LHCN-M2 (cell line): ENCODE data around the gene LYG2.

DNA sequence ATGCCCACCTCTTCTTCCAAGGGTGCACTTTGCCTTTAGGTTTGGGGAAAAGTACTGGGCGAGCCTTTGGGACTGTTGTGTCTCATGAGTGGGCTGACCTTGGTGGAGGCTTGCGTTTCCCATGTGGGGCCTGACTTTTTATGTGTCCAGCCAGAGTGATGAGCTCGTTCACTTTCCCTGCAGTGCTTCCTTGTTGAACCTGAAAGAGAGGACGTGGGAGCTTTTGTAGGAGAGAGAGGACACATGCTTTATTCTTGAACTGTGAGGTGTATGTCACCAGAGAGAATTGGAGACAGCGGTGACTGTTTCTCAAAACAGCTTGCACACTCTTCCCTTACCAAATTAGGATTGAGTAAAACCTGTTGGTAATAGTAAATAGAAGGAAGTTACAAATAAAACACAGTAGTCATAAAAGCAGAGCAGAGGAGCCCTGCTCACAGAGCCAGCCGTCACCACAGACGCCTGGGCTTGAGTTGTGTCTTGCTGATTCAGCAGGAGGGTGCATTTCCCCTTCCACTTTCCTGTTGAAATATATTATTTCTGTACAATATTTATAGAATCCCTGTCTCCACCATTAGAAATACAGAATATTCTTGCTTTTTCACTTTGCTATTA, 60.7 kb downstream of the INPP4A start:
- RAMPAGE, long total RNA = no peak

- RAMPAGE, long total RNA = no peak
Measured at GRCh38 chr2:98564637-98565175, 43.6 kb downstream of the COA5 start.

DNA sequence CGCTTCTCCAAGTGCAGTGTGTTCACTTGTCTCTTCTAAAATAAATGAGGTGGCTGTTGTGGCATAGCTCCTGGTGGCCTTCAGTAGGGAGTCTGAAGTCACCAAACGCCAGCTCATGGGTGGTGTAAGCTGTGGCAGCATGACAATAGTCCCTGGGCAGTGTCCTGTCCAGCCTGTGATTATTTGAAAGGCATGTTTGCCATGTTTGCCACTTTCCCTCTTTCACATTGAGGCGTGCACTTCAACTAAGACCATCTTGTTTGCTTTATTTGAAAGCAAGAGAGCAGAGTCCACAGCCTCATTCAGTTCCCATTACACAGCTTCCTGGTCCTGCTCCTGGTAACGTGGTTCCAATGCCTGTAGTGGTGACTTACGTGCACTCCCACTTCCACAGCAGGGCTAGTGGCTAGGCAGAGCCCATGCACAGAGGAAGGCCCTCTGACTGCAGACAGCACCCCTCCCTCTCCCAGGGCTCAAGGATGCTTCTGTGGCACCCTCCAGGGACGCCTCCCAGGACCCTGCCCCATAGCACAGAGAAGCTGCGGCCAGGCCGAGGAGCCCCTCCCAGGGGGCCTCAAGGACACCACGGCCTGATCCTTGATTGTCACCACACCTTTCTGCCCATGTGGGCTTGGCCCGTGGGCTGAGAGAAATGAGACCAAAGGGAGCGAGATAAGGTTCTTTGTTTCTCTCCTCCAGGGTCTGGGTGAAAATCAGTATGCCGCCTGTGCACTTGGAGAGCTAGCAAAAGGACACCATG, 24.2 kb downstream of the COA5 start:
- RAMPAGE, long total RNA = no peak

DNA sequence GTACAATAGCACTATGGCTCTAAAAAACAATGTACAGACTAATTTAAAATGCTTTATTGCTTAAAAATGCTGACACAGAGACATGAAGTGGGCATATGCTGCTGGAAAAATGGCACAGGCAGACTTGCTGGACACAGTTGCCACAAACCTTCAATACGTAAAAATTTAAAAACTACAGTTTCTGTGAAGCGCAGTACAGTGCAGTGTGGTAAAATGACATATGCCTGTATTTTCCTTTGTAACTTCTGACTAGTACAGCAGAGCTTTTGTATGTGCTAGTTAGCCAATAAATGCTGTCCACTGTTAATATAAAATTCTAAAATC, 4.4 kb downstream of the UNC50 start:
- RAMPAGE, long total RNA = no peak

DNA sequence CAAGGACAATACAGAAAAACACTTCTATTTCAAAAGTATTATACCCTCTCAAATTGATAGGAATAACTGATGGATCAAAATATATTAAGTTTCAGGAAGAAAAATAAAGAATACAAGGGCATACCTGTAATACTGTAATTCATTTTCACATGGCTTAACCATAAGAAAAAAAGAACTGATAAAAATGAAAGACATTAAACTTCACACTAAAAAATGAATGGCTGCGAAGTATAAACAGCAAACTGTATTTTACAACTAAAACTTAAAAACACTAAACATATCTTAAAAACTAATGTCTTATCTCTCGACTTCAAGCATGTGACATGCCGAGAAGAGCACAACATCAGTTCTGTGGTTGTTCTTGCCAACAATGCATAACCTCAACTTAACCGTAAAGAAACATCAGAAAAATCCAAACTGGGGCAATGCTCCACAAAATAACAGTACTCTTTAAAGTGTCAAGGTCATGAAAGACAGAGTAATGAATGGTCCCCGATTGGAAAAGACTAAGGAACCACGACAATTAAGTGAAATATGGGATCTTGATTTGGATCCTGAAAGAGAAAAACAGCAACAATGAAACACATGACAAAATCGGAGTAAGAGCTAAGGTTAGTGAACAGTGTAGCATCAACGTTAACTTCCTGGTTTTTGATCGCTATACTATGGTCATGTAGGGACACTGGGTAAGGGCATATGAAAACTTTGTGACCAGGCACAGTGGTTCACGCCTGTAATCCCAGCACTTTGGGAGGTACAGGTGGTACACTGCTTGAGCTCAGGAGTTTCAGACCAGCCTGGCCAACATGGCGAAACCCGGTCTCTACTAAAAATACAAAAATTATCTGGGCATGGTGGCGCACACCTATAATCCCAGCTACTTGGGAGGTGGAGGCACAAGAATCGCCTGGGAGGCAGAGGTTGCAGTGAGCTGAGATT, 55.1 kb downstream of the UNC50 start:
- RAMPAGE, long total RNA = no peak

- RAMPAGE, long total RNA = no peak
Measured at GRCh38 chr2:98698461-98699401, 32.2 kb downstream of the MGAT4A start.

DNA sequence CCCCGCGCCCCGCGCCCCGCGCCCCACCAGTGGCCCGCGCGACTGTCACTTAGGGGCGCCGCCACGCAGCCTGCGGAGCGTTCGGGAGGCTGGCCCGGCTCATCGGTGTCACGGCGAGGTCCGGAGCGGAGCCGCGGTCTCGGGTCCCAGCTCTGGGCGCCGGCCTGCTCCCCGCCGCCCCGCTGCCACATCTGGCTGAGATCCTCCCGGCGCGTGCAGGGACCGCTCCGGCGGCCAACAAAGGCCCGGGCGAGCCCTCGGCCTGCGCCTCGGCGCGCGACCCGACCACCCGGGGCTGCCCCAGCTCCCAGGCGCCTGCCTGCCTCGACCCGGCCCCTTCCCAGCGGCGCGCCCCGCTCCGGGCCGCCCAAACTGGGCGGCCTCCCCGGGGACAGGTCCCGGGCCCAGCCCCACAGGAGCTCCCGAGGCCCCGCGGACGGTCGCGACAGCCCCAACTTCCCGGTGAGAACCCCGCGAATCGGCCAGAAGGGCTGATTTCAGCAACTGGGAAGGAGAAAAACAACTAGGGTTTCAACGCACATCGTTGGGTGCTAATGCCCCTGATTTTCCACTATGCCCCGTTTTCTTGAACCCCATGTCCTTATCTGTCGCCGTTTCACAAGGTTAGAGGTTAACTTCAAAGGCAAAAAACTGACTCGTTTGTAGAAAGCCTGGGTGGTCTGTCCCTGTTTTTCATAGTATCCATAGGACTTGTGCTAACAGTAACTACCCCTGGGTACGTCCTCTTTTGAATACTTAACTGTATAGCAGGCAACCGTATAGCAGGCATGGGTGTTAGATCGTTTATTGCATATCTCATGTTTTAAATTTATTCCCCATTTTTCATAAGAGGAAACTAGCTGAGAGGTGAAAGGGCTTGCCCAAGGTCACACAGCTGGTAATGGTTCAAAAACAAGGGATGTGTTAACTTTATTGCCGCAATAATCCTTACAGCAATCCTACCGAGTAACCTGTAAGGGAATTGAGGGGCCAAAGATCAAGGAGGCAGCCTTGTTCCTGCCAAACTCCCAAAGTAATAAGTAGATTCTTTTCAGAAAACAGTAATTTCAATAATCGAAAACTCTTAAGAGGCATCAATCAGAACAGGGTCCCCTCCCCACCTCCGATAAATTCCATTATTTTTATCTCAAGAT, 679 bp upstream of the MGAT4A start:
- RAMPAGE, long total RNA = no peak

DNA sequence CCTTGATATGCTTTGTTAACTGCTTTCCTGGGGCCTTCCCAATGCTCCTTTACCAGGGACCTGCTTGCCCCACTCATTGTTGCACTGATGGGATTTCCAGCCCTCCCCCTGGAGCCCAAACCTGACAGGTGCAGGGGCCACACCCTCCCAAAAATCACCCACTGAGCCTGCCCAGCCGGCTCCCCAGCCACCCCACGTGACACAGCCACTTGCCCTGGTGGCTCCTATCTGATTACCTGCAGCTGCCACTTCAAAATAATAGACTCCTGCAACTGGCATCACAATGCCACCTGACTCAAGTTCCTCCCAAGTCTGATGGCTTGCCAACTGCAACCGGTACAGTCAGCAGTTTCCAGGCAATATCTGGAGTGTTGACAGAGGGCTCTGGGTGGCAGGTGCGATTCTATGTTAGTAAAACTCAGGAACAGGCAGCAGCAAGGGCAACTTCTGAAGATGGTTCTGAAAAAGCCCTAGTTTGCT, 66.2 kb downstream of the CRACDL start:
- RAMPAGE, long total RNA = no peak

DNA sequence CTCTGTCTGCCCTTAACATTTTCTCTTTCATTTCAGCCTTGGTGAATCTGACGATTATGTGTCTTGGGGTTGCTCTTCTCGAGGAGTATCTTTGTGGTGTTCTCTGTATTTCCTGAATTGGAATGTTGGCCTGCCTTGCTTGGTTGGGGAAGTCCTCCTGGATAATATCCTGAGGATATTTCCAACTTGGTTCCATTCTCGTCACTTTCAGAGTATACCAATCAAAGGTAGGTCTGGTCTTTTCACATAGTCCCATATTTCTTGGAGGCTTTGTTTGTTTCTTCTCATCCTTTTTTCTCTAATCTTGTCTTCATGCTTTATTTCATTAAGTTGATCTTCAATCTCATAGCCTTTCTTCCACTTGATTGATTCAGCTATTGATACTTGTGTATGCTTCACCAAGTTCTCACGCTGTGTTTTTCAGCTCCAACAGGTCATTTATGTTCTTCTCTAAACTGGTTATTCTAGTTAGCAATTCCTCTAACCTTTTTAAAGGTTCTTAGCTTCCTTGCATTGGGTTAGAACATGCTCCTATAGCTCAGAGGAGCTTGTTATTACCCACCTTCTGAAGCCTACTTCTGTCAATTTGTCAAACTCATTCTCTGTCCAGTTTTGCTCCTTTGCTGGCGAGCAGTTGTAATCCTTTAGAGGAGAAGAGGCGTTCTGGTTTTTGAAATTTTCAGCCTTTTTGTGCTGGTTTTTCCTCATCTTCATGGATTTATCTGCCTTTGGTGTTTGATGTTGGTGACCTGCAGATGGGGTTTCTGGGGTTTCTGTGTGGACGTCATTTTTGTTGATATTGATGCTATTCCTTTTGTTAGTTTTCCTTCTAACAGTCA, 7.3 kb upstream of the C2orf15 start:
- RAMPAGE, long total RNA = no peak

DNA sequence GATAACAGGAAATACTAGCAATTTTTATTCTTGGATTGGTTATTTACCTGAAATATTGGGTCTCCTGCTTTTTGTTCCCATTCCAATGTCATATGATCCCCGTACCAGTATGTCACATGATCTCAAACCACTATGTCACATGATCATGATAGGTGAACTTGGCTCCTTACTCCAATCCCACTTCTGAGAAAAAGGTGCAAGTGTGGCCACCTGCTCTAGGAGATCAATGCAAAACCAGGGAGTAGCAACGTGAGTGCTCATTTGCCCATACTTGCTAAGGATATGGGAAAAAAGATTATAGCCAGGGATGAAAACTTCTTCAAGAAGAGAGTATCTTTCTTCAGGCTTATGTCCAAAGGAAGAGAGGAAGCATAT, at the start of gene LYG2:
LYG2 (minus strand) TSS at position 111 of the 375 bp plus-strand sequence.
- RAMPAGE, long total RNA = no peak

DNA sequence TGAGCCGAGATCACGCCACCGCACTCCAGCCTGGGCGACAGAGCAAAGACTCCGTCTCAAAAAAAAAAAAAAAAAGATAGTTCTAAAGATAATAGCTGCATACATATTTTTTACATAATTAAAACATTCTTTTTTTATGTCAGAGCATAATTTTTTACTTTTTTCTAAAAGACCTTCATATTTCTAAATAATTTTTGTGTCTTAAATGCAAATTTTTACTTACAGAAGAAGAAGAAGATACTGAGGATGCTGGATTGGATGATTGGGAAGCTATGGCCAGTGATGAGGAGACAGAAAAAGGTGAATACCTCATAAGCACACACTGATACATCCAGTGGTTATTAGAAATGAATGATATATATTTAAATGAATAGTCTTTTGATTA, 34.2 kb downstream of the EIF5B start:
- RAMPAGE, long total RNA = no peak

GRCh38 chr2:99472298-99473153, 17.3 kb downstream of the REV1 start:
- RAMPAGE, long total RNA = no peak

DNA sequence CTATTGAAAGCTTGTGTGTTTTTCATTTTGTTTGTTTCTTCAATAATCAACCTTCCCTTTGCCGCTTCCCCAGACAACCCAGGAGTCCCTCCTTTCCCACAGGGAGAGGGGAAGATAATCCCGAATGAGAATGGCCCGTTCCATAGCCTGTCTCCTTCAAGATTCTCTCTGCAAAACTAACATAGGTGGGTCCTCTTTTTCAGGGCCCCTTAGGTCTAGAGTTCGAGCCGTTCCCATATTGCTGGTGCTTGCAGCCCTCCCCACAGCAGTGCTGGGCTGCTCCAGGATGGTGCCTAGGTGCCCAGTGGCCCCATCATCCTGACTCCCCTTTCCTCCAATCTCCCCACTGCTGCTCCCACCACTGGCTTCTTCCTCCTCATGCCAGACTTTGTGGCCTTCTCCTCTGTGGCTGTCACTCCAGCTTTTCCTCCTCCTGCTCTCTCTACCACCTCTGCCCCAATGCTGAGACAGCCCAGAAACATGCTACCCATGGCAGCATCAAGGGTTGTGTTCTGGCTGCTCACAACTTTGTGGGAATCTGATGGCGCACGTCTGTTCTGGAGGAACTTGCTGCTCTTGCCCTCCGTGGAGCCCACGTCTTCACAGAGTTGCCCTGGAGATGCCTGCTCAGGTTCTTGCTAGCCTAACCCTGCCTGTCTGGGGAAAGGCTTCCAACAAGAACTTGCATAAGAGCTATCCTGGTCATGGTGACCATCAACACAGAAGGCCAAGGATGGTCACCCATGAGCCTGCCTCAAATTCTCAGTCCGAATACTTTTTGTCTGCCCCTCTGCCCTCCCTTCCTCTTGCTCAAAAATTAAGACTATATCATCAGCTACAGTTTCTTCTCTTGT, 237.5 kb downstream of the AFF3 start:
- RAMPAGE, long total RNA = no peak

DNA sequence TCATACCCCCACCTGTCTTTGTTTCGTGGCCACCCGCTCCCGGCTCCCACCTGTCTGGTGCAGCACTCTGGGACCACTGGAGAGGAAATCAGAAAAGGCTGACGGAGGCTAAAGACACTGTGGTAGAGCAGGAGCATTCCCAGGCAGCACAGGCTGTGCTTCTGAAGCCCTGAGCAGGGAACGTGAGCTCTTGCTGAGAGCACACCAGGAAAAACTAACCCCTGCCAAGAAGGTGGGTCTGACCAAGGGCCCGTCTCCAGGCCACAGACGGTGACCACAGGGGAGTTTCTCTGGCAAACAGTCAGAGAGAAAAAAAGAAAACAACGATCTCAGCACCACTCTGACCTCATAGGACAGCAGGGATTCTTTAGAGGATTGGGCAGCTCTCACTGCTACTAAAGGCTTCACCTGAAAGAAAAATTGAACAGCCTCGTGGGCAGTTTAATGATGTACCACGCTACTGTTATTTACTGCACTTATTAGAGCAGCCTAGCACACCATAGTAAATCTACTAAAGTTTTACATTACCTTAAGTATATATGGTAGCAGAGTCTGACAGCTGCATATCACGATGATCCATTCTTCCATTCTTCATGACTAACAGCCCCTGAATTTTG, 201.4 kb downstream of the AFF3 start:
- RAMPAGE, long total RNA = no peak

DNA sequence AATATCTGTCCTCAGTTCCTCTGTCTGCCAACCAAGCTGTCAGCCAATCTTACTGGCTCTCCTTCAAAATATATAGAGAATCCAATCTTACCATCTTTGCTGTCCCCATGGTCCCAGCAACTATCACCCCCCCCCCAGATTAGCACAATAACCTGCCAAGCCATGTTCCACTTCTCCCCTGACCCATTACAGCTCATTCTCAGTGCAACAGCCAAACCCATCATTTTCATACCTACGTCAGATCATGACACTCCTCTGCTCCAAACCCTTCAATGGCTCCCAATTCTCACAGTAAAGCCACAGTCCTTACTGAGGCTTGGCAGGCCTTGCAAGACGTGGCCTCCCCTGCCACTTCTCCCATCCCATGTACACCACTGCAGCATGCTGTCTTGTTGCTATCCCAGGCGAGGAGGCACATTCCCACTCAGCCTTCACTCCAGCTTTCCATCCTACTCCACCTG, 145.0 kb downstream of the AFF3 start:
- RAMPAGE, long total RNA = no peak

- RAMPAGE, long total RNA = no peak
Measured at GRCh38 chr2:100141845-100142166, 584 bp downstream of the AFF3 start.

GRCh38 chr2:100197505-100198046, 55.2 kb upstream of the AFF3 start:
- RAMPAGE, long total RNA = no peak

- RAMPAGE, long total RNA = no peak
Measured at GRCh38 chr2:100283691-100284552, 38.4 kb downstream of the LONRF2 start.

DNA sequence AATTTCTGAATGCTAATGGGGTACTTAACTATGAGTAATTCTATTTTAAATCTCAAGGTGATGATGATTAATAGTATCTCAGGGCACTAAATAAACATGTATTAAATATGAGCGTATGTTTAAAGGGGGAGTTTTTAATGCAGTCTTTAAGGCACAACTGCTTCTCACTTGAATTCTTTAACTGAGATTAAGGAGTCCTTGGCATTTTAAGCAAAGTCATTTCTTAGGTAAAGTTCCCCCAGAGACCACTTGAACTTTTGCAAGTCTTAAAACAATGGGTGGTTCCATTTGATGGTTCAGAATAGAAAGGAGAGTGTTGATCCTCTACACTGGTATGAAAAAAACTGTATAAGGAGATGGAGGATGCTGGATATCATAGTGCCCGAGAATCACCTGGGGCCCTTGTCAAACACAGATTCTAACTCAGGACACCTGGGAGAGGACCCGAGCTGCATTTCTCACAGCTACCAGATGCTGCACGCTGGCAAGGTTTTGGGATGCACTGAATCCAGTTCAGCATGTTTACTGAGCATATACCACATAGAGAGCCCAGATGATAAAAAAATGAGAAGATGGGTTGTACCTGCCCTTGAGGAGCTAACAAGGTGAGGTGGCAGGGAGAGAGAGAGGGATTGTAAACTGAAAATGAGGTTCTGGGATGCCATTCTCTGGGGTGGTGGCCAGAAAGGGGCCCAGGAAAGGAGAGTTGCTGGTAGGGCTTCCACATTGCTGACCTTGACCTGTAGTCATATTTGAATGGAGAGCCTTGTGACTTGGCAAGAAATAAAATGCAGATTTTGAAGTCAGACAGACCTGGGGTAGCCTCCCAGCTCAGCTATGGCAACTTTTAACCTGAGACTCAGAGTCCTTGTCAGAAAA, 3.4 kb downstream of the NPAS2 start:
- RAMPAGE, long total RNA = no peak

DNA sequence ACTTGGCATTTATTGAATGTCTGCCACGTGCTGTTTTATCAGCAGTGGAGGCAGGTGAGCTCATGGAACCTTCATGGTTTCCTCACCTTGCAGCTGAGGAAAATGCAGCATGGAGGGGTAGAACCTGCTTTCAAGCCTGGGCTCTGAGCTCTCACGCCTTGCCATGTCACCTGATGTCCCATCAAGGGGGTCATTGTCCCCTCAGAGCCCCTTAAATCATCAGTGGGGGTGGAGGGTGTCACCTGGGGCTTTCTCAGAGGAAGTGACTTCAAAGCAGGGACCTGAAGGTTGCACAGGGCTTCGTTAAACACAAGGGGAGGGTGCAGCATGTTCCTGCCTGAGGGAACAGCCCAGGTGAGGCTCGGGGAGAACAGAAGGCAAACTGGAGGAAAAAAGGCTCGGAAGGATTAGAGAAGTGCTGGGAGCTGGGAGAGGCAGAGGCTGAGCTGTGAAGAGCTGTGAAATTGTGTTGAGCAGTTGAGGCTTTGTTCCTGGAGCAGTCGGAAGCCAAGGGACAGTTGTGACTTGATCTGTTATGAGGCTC, 55.9 kb upstream of the RPL31 start:
- RAMPAGE, long total RNA = no peak